Measurements from ENCODE around the gene PITRM1.

GRCh38 chr10:1120424-1121323 is 64.5 kb downstream of the WDR37 start:
- RRBS: no CpG with 5 or more reads among the region's 37 CpGs

DNA sequence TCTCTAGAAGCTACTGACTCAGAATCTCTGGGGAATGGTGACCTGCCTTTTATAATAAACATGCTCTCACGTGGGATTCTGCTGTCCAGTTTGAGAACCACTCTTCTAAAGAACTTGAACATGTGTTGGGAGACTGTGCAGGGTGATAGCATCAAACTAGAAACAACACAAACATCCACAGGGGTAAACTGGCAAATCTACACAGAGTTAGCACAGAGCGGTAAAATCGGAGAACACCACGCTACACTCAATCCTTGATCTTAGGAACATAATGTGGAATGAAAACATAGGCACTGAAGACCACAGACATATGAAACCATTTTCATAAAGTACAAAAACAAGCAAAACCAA is 79.1 kb downstream of the WDR37 start:
- RRBS: no CpG with 5 or more reads among the region's 4 CpGs

- RRBS: 98% methylated on average over 6 of the region's 50 CpGs
Measured at GRCh38 chr10:1159293-1160171, 103.3 kb downstream of the WDR37 start.

DNA sequence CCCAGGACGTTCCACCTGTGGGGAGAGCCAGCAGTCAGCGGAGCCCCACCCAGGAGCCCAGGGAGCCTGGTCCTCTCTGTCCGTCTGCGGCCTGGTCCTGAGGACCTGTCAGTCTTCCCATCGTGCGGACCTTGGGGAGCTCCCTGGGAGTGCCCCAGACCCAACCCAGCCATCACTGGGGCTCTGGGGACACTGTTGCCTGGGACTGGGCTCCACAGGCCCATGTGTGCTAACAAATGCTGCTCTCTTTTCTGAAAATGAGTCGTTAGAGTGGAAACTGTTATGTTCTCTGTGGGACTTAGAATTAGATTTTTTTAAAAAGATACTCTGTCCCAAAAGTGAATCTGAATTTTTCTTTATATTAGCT is 143.9 kb downstream of the WDR37 start:
- RRBS: no CpG with 5 or more reads among the region's 7 CpGs

DNA sequence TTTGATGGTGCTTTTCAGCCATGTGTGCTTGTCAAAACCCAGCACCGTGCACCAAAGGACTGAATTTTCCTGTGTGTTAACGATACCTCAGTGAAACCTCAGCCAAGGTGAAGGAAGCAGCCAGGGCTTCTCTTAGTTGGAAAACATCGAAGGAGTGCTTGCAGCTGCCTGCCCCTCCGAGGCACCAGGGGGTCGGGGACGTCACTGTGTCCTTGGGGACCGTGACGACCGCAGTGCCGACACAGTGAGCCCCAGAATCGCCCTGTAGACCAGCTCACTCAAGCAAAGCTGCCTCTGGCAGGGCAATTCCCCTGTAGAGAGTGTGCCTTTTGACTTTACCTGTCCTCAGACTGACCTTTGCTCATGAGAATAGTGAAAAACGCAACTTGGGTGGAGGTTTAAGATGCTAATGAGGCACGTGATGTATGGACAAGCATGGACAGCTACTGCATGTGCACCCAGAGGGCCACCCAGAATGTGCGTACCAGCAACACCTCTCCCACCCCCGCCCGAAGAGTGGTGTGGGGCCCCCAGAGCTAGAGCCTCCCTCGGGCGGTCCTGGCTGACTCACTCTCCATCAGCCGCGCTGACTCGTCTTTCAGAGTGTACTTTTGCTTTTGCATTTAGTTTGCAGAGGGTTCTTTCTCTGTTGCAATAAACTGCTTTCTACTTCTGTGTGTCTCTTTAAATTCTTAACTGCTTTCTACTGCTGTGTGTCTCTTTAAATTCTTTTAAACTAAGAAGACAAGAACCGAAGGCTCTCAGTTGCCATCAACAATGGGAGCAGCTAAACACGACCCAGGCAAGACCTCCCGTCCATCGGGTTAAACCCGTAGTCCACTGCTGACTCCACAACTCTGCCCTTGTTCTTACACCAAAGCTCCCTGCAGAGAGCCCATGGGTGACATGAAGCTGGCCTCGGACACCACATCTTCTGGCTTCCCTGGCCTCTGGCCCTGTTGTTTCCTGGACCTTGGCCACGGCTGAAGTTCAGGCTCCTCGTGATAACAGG is 271.7 kb downstream of the ADARB2 start:
- RRBS: no CpG with 5 or more reads among the region's 29 CpGs

DNA sequence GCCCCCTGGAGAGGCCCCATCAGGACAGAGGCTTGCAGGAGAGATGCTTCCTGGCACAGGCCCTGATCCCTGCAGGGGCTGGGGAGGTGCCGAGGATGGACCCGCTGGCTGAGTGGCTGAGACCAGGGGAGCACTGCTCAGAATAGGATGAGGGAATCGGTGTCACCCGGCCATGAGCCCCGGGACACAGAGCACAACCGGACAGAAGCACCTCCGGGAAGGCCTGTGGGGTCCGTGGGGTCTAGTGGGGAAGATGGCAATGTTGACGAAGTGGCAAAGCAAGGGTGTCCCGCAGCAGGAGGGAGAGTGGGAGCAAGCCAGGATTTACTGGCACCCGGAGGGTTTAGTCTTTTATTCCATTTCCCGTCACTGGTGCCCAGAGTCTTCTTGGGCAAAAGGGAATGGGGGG is 140.8 kb downstream of the ADARB2 start:
- RRBS: 73% methylated on average over 3 of the region's 12 CpGs

GRCh38 chr10:2314776-2315596 is 577.7 kb upstream of the ADARB2 start:
- RRBS: no CpG with 5 or more reads among the region's 37 CpGs

GRCh38 chr10:2501085-2501686 is 566.2 kb upstream of the PFKP start:
- RRBS: no CpG with 5 or more reads among the region's 45 CpGs

- RRBS: 94% methylated on average over 4 of the region's 25 CpGs
Measured at GRCh38 chr10:3079455-3080270, 12.3 kb downstream of the PFKP start.

GRCh38 chr10:3096042-3096662 is 28.8 kb downstream of the PFKP start:
- RRBS: 50% methylated on average over 8 of the region's 22 CpGs

DNA sequence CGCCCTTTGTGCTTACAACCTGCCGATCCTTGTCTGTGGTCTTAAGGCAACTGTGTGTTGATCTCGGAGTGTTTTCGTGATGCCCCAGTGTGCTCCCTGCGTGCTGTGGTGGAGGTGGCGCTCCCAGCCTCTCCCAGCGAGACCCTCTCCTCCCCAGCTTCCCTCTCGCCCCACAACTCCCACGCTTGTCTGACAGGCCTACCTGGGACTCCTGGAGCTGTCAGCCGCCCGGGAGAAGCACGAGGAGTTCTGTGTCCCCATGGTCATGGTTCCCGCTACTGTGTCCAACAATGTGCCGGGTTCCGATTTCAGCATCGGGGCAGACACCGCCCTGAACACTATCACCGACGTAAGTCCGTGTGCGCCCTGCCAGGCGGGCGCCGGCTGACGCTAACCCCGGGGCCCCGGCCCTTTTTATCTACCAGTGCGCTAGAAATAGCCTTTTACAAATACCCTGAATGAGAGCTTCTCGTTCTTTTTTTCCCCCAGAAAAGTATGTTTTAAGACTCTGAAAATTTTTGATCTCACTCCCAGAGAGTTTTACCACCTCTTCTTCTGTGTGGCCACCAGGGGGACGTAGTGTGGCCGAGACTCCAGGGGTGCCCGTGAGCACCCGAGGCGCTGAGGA is 52.5 kb downstream of the PFKP start:
- RRBS: 97% methylated on average over 13 of the region's 34 CpGs

- RRBS: 6% methylated on average over 1 of the region's 62 CpGs
Measured at GRCh38 chr10:3172617-3173364, at the start of gene PITRM1. TSS of gene PITRM1 (minus strand) at chr10:3172782.

DNA sequence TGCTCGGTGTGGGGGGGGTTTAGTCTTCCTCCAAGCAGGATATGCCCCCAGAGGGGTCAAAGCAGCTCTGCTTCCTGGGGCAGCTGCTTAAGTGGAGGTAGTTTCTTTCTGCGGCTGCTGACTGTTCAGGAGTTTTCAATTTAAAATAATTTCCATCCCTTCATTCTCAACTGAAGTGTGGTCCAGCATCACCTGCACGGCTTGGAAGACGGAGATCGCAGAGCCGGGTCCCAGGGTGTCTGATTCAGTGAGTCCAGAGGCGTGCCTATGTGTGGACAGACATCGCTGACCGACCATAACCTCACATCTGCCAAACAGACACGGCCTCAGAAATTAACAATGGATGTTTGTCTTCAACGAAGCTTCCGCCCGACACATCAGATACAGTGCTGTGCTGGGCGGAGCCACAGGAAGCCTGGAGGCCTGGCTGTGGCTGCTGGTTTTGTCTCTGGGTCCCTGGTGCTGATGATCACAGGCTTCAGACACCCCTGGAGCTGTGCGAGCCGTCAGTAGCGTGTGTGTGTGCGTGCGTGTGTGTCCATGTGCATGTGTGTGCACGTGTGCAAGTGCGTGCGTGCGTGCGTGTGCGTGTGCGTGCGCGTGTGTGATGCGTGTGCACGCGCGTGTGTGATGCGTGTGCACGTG is 226.5 kb upstream of the PITRM1 start:
- RRBS: no CpG with 5 or more reads among the region's 34 CpGs

- RRBS: no CpG with 5 or more reads among the region's 7 CpGs
Measured at GRCh38 chr10:3473188-3473614, 300.6 kb upstream of the PITRM1 start.

DNA sequence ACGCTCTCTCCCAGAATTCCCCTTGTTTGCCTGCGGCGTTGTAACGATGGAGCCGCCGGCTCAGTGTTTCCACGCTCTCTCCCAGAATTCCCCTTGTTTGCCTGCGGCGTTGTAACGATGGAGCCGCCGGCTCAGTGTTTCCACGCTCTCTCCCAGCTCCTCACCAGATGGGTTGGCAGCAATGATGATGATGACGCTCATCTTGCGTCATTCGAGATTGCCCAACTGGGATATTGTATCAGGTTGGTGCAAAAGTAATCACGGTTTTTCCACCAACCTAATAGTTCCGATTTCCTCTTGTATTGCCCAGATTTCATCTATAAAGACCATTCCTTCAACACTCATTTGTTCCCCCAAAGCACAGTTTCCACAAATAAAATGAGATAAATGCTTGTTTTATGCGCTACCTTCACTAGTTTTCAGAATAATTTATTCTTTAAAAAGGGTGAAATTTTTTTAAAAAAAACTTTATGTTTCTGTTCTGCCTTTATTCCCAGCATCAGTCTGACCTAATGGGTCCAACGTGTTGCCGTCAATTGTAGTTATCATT is 228.3 kb downstream of the KLF6 start:
- RRBS: no CpG with 5 or more reads among the region's 21 CpGs

DNA sequence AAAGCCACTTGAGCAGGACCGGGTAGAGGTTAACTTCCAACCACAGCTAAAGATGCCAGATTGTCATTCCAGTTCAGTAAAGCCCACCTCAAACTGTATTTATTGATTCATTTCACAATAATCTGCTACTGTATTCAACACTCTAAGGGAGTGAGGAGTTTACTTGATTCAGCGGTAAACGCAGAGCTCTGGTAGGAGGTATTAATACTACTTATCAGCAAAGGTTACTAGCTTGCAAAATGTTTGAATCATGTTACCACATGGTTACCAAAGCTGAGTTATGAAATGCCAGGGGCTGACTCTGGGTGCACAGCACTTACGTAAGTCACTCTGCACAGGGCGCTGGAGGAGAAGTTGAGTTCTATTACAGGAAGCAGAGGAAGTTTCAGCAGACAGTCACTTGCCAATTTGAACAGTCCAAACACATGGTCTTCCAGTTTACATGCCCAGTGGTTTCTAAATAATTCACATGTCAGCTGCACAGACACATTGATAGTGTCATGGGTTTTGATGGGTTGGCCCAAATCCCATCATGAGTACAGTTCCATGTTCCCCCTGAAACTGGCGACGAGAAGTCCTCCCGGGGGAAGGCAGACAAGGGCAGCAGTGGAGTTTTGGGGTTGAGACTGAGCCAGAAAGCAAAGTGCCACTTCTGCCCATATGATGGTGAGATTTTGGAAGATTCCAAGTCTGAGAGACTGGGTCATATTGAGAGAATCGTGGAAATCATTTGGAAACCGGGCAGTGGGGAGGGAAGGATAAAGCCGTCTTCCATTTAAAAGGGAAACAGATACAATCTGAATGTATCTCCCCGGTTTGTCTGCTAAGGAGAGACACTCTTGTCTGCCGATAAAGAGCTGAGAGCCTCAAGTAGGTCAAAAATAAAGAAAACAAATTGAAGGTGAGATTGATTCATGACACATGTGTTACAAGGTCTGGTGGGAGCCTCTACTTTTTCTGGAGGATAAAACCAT is 64.3 kb downstream of the KLF6 start:
- RRBS: 86% methylated on average over 3 of the region's 13 CpGs

DNA sequence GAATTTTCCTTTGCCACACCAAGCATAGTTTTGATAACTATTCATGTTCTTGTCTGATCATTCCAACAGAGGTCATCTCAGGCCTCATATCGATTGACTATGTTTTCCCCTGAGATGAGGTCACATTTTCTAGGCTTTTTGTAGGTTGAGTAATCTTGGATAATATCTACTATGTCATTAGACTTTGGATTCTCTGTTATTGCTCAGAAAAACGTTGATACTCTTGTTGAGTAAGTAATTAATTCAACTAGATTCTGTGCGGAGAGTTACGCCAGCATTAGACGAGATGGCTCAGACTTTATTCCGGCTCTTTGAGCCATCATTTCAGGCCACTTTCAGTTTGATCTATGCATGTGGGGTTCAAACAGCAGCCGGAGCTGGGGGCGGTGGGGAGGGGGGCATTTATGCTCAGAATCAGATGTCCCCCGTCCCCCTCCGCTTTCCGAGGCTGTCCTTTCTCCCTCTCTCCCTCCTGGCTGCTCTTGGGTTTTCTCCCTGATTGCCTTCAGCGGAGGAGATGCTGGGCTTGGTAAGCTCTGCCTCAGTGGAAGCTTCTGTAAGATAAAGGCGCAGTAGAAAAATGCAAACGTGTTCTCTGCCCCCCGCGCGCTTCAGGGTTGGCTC is 57.6 kb downstream of the KLF6 start:
- RRBS: no CpG with 5 or more reads among the region's 17 CpGs

DNA sequence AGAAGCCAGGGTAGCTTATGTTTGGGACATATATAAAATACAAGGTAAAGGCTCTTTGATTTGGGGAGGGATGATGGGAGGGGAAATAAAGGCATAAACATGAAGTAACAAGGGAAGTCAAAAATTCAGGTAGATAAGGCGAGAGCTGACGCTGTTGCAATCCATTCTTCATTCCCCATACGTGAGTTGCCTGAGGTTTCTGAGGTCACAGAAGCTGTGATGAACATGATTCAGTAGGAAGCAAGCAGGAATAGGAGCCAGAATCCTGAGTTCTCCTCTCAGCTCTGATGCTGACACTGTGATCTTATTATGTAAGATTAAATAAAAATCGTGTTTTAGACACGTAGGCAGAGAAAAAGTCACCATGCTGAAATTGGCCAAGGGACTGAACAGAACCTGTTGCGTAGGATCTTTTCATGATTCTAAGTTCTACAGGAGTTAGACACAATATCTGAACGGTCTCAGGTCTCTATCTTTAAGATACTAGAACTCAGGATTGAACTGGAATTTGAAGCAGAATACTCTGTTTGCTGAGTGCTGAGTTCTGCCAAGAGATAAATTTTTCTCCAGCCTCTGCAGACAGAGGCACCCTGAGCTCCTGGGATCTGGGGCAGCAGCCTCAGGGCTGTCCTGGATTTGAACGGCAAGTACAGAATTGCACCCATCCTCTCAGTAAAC is 21.0 kb downstream of the KLF6 start:
- RRBS: no CpG with 5 or more reads among the region's 8 CpGs

GRCh38 chr10:3774734-3775203 is 10.2 kb downstream of the KLF6 start:
- RRBS: no CpG with 5 or more reads among the region's 12 CpGs

DNA sequence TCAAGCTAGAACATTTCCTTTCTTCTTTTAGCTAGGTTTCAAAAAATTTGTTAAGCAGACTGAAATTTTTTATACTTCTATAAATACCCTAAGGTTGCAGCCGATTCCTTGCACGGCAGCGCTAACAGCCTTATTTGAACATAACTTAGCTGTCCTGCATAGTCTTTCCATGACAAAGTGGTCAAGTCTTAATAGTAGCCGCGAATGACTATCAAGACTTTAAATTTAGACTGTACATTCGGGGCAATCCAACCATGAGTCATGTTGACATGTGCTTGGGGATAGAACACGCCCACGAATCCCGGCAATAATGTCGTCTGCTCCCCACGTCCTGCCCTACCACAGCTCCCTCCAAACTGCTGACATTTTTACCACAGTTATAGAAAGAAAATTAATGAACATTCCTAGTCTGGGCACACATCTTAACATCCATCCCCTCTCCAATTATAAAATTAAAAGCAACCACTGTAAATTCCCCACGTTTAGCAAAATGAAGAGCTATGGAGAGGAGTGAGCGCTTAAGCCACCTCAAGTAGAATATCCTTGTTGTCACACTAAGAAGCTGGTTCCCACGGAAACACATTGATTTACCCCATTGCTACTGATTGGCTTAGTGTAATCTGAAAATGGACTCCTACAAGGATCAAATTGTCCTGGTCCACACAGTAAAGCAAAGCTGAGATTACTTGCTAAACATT is 9.7 kb downstream of the KLF6 start:
- RRBS: no CpG with 5 or more reads among the region's 14 CpGs

Data from zone of skin (tissue), 1 donor.